ENCODE results near the genes ZSWIM6, IPO11 and SHISAL2B.

- PRO-cap, 2 experiments: no peak in any of the 2 experiments
These were observed 19.6 kb upstream of the ZSWIM6 start for GRCh38 chr5:61312422-61312970.

- PRO-cap, 2 experiments: peak in 2 of 2 experiments; most common minus-strand start chr5:61332013 (in 2)
These were observed 242 bp upstream of the ZSWIM6 start for GRCh38 chr5:61331891-61332140.

DNA sequence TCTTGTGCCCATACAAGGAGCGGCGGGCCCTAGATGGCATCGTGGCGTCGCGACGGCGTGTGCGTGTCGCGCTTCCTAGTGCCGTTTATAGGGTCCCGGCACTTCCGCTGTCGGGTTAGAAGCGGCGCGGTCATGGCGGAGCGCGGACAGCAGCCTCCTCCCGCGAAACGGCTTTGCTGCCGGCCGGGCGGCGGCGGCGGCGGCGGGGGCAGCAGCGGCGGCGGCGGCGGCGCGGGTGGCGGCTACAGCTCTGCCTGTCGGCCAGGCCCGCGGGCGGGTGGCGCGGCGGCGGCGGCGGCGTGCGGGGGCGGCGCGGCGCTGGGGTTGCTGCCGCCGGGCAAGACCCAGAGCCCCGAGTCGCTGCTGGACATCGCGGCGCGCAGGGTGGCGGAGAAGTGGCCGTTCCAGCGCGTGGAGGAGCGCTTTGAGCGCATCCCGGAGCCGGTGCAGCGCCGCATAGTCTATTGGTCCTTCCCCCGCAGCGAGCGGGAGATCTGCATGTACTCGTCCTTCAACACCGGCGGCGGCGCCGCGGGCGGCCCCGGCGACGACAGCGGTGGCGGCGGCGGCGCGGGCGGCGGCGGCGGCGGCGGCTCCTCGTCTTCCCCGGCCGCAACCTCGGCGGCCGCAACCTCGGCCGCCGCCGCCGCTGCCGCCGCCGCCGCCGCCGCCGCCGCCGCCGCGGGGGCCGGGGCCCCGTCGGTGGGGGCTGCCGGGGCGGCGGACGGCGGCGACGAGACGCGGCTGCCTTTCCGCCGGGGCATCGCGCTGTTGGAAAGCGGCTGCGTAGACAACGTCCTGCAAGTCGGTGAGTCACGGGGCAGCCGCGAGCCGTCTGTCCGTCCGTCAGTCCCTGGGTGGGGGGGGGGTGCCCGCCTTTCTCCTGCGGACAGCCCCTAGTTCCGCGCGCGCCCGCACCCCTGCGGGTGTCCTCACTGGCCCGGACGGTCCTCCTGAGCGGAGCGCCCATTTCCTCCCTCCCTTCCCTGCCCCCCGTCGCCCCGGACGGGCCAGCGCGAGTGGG, at the start of gene ZSWIM6:
ZSWIM6 (plus strand) TSS at position 118 of the 1,024 bp plus-strand sequence.
- PRO-cap, 2 experiments: peak in 2 of 2 experiments; most common plus-strand start position 118 of the sequence (in 2); most common minus-strand start position 937 of the sequence (in 1)

- PRO-cap, 2 experiments: no peak in any of the 2 experiments
These were observed 28.1 kb downstream of the ZSWIM6 start for GRCh38 chr5:61360238-61360457.

DNA sequence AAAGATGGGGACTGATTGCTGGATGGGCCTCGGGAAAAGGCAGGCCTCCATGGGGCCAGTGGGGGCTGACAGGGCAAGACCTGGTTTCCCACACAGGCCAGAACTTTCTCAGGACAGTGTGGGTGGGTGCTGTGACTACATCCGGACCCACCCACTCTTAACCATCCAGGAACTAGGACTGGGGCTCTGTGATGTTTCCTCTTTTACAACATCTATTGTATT, 294.8 kb downstream of the ZSWIM6 start:
- PRO-cap, 2 experiments: no peak in any of the 2 experiments

DNA sequence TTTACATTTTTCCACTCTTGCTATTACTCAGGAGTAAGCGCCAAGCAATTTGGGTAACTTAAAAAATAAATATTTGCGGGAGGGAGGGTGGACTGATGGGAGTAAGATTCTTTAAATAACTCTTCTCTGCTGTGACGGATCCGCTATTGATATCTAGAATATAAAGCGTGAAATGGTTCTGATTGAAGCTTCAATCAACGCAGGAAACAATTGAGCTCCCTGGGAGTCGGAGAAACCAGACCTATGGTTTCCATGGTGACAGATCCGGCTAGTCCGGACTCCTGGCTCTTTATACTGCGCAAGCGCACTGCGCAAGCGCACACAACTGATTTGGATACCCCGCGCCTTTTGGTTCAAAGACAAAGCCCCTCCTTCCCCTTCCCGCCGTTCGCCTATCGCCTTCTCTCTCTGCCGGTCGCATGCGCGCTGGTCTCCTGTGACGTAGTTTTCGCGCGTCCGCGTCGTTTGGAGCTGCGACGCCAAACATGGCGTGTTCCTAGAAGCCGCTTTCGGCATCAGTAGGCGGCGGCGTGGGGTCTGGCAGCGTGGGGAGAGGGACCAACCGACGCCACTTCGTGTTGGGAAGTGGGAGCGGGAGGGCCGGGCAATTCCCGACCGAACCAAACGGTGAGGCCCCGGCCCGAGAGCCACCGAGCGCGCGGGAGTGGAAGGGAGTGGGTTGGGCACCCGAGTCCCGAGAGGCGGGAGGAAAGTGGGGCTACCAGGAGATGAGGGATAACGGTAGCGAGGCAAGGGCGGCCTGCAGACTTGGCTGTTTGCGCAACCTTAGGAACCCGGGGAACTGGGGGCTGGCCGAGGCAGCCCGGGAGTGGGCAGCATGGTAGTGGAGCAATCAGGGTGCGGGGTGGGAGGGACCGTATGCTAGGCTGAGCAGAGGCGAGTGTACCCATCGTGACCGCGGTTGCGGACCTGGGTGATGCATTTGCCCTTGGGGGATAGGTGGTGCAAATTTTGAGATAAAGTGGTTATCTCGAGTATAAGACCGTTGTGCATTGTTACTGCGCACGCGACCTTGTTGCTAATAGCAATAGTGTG, at the start of gene IPO11:
IPO11 (plus strand) TSS at position 461 of the 1,056 bp plus-strand sequence.
- PRO-cap, 2 experiments: peak in 2 of 2 experiments; most common plus-strand start position 476 of the sequence (in 2); most common minus-strand start position 245 of the sequence (in 2)

- PRO-cap, 2 experiments: no peak in any of the 2 experiments
These were observed 198.6 kb downstream of the LRRC70 start for GRCh38 chr5:62777217-62777639.

DNA sequence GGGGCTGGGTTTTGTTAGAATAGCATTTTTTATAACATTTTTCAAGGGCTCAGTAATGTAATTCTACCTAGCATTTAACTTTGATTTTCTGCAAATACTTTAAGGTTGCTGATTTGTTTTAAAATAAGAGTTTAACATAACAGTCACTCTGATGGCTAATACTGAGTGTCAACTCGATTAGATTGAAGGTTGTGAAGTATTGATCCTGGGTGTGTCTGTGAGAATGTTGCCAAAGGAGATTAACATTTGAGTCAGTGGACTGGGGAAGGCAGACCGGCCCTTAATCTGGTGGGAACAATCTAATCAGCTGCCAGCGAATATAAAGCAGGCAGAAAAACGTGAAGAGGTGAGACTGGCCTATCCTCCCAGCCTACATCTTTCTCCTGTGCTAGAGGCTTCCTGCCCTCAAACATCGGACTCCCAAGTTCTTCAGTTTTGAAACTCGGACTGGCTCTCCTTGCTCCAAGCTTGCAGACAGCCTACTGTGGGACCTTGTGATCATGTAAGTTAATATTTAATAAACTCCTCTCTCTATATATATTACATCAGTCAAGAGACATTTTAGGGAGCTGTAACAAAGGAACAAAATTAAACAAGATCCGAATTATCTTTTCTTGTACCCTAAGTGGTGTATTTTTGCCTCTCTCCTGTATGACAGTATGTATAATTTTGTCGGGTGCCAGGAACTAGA, 576.0 kb downstream of the LRRC70 start:
- PRO-cap, 2 experiments: no peak in any of the 2 experiments

DNA sequence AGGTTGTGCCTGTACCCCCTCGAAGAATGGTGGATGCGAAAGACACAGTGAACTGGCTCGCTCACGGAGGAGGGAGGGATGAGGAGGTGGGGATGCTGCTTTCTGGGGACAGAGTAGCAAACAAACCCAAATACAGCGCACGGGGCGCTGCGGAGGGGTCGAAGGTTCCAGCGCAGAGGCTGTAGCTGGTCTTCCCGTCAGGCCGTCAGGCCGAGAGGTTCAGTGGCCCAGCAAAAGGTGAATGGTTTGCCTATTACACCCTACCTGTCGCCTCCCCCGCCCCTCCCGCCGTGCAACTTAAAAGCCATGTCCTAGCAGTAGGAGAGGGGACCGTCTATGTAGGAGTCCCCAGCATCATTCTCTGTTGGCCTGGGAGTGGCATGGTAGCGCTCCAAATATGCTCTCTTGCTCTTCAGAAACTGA, 1.2 kb downstream of the RGS7BP start:
- PRO-cap, 2 experiments: no peak in any of the 2 experiments

- PRO-cap, 2 experiments: no peak in any of the 2 experiments
These were observed at the start of gene SHISAL2B for GRCh38 chr5:64690019-64690917. SHISAL2B (plus strand) TSS chr5:64690503.

GRCh38 chr5:64714559-64715244, 24.4 kb downstream of the SHISAL2B start:
- PRO-cap, 2 experiments: no peak in any of the 2 experiments

DNA sequence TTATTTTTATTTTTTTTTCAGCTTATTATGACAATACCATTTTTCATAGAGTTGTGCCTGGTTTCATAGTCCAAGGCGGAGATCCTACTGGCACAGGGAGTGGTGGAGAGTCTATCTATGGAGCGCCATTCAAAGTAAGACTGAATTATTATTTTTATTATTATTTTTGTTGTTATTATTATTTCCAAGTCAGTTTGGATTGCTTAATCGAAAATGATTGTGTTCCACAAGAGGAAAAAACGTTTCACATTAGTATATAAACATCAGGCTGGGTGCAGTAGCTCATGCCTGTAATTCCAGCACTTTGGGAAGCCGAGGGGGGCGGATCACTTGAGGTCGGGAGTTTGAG, 13.1 kb downstream of the CWC27 start:
- PRO-cap, 2 experiments: no peak in any of the 2 experiments

DNA sequence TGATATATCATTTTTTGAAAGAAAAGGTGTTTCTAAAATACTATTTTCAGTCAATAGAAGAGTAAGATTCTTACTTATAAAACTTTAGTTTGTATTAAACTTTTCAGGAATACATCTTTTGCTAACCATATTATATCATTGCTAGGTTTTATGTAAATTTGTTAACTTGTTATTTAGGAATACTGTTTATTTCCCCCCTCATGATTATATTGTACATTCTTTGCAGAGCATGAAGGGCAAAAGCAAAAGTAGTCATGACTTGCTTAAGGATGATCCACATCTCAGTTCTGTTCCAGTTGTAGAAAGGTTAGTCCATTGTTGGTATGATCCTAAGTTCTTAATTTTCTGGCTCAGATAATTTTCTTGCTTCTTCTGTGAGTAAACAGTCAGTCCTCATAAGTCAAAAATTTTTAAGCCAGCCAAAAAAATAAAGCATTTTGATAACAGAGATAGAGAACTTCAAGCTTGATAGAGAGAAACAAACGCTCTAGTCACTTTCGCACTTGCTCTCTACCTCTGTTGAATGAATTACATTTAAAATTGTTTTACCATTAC, 31.4 kb downstream of the CWC27 start:
- PRO-cap, 2 experiments: no peak in any of the 2 experiments

DNA sequence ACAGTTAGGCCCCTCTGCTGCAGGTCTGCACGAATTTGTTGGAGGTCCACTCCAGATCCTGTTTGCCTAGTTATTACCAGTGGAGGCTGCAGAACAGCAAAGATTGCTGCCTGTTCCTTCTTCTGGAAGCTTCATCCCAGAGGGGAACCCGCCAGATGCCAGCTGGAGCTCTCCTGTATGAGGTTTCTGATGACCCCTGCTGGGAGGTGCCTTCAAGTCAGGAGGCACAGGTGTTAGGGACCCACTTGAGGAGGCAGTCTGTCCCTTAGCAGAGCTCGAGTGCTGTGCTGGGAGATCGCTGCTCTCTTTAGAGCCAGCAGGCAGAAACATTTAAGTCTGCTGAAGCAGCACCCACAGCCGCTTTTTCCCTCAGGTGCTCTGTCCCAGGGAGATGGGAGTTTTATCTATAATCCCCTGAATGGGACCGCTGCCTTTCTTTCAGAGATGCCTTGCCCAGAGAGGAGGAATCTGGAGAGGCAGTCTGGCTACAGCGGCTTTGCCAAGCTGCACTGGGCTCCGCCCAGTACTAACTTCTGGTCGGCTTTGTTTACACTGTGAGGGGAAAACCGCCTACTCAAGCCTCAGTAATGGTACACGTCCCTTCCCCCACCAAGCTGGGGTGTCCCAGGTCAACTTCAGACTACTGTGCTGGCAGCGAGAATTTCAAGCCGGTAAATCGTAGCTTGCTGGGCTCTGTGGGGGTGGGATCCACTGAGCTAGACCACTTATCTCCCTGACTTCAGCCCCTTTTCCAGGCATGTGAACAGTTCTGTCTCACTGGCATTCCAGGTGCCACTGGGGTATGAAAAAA, 170.8 kb downstream of the CWC27 start:
- PRO-cap, 2 experiments: no peak in any of the 2 experiments

DNA sequence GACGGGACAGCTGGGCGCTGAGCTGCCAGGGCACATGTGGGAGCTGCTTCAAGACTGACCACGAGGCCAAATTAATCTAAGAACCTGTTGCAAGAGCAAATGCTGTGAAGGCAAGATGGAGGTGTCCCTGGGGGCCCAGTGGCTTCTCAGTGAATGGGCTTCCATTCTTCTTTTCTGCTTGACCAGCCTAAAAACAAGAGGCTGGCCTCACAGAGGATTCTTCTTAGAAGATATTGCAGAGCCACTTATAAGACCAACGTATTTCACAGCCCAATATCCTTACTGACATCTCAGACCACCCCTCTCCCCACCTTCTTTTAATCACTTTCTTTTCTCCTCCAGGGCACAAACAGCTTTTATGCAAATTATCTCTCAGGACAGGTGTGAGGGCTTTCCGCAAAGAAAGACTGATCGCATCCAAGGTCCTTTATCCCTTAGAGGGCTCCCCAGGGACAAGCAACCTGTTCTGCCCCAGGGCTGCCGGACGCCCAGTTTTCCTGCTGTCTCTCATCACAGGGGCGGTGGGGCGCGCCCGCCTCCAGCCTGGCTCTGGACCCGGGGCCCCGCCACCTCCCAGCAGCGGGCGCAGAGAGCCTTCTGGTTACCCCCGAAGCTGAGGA, 265.9 kb downstream of the CWC27 start:
- PRO-cap, 2 experiments: no peak in any of the 2 experiments

- PRO-cap, 2 experiments: no peak in any of the 2 experiments
These were observed 333.6 kb downstream of the CWC27 start for GRCh38 chr5:65102383-65102636.

DNA sequence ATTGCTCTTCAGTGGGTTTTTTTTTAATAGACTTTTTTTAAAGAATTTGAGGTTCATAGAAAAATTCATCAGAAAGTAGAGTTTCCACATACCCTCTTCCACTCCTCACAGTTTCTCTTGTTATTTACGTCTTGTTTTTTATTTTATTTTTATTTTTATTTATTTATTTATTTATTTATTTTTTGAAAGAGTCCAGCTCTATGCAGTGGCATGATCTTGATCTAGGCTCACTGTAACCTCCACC, 33.7 kb downstream of the SHLD3 start:
- PRO-cap, 2 experiments: no peak in any of the 2 experiments

DNA sequence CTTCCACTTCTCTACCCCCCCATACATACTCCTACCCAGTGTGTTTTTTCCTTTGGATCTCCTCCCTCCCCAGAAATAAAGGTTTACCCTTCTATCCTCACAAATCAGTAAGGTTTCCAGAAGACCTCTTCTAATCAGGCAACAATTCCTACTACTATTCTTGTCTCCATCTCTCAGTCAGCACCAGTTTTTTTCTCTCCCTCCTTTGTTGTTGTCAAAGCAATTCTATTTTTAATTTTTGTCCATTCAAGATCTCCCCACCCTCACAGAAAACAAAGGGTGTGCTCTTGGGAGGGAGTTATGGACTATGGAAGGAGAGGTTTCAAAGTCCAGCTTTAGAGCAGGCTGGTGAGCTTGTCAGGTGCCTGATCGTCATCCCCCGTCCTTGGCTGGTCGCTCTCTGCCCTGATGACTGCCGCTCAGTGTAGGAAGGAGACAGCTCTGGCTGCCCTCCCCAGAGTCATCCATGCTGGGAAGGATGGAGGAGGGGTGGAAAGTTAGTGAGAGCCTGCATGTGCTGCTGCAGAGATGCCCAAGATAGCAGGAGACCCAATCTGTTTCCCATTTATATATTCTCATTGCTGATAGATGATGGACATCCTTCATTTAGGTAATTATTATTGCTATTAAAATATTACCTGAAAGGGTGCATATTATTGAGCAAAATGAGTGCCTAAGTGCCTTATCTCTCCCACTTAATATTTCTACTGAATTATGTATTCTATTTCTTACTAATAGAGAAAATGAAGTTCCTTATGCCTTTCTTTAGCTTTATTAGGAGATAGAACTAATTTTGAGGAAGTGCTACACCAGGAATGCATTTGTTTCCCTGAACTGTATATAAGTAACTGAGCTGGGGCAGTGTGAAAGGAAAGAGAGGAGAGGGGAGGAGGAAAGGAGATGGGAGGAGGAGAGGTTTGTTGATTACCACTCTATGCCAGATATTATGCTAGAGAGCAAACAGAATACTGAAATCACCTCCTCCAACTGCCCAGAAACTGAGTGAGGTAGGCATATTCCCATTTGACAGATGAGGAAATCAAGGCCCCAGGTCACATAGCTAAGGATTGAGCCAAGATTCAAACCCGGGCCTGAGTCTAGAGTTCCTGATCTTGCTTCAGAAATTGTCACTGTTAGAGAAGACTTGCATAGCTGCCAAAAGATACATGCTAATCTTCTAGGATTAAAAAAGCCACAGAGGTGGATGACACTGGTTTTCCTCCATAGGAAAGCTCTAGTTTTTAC, 96.8 kb downstream of the NLN start:
- PRO-cap, 2 experiments: peak in 1 of 2 experiments; most common minus-strand start position 309 of the sequence (in 1)

- PRO-cap, 2 experiments: no peak in any of the 2 experiments
These were observed 10.3 kb upstream of the ERBIN start for GRCh38 chr5:65915949-65916515.

GRCh38 chr5:66010286-66010734, 83.9 kb downstream of the ERBIN start:
- PRO-cap, 2 experiments: no peak in any of the 2 experiments